ENCODE measurements around the gene VCX.

DNA sequence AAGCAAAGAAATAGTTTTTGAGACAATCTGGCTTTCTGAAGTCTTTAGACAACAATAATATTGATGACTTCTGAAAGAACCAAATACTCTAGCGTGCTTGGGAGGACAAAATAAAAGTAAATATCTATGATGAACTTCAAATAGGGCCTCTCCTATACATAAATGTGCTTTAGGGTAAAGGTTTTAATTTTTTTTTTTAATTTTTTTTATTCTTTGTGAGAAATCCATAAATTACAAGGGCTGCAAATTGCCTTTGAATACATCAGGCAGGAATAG lies 418.7 kb downstream of the NLGN4X start:
- PRO-cap: no peak
- RAMPAGE, long total RNA, 4 experiments: no peak in any of the 4 experiments

DNA sequence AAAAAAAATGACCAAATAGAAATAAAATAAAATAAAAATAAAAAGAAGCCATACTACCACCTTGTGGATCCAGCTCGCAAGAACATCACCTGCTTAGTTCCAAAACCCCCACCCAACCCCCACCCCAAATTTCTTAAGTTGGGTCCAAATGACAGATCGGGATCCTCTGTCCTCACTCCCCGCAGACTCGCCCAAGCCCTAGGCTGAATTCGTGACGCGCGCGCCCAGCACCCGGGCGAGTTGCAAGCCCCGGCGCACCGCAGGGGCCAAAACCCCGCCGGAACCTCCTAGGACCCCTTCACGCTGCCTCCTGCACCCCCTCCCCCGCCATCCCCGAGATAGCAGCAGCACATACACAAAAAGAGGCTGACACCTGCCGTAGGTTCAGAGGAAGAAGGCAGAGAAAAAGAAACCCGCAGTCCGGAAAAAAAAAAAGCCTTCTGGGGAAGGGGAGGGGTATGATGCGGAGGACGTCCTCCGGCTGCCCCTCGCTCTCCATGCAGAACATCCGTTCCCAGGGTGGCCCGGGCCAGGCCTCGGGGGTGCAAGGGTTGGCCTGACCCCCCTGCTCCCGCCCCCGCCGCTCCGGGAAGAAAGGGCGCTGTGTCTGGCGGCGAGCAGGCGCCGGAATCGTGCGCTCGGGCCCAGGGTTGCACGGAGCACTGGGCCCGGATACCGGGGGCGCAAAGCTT lies 2.6 kb downstream of the NLGN4X start:
- PRO-cap: bidirectional peak, plus-strand start at position 594 of the sequence, minus-strand start at position 499 of the sequence
- RAMPAGE, long total RNA, 4 experiments: no peak in any of the 4 experiments

GRCh38 chrX:6778748-6779278 lies 243.9 kb upstream of the VCX3A start:
- PRO-cap: no peak
- RAMPAGE, long total RNA, 4 experiments: no peak in any of the 4 experiments

- PRO-cap: no peak
- RAMPAGE, long total RNA, 4 experiments: no peak in any of the 4 experiments
Observed at GRCh38 chrX:6931535-6931987, 216.0 kb upstream of the STS start.

DNA sequence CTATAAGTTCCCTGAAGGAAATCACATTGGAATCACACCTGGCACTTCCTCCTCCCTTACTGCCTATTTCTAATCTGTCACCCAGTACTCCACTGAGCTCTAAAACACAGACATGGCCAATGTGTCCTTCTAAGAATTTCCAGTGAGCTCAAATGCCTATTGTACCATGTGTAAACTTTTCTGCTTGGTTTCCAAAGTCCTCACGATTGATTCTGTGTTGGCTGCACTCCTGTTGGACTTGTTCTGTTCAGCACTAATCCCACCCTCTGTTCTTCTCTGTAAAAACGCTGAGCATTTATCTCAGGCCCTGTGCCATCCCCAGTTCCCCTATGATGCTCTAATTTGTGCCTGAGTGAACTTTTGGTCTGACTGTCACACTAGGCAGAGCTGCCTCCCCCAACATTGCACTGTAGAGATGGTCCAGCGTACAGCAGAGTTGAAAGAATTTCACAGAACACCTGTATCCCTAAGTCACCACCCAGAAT lies 76.2 kb upstream of the STS start:
- PRO-cap: no peak
- RAMPAGE, long total RNA, 4 experiments: no peak in any of the 4 experiments

- PRO-cap: no peak
- RAMPAGE, long total RNA, 4 experiments: no peak in any of the 4 experiments
Observed at GRCh38 chrX:7108919-7109833, 38.3 kb upstream of the STS start.

DNA sequence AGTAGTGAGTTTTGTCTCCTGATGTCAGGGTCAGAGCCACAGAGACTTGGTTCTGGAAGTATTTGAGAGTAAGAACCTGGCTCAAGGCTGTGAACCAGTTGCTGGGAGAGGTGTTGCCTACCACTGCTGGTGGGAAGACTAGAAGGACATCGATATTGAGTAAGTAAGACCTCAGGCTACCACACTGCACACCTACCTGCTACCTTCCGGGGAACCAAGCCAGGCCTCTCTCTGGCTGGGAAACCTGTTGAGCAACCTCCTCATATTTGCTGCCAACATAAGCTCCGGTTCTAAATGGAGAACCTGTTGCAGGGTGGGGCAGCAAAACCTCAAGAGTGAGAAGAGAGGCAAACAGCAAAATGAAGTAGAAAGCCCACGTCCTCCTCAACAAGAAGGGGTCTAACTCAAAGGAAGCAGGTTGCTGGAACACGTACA lies 104.2 kb upstream of the PUDP start:
- PRO-cap: no peak
- RAMPAGE, long total RNA, 4 experiments: start-site peak on the plus strand in 1 of 4 experiments, centred at position 60 of the sequence, 6 reads per replicate

GRCh38 chrX:7831350-7831573 lies 11.7 kb upstream of the VCX start:
- PRO-cap: no peak
- RAMPAGE, long total RNA, 4 experiments: no peak in any of the 4 experiments

GRCh38 chrX:7842864-7843410 lies at the start of gene VCX:
Gene VCX, plus strand, starts transcription at chrX:7843171.
- PRO-cap: no peak
- RAMPAGE, long total RNA, 4 experiments: no peak in any of the 4 experiments

DNA sequence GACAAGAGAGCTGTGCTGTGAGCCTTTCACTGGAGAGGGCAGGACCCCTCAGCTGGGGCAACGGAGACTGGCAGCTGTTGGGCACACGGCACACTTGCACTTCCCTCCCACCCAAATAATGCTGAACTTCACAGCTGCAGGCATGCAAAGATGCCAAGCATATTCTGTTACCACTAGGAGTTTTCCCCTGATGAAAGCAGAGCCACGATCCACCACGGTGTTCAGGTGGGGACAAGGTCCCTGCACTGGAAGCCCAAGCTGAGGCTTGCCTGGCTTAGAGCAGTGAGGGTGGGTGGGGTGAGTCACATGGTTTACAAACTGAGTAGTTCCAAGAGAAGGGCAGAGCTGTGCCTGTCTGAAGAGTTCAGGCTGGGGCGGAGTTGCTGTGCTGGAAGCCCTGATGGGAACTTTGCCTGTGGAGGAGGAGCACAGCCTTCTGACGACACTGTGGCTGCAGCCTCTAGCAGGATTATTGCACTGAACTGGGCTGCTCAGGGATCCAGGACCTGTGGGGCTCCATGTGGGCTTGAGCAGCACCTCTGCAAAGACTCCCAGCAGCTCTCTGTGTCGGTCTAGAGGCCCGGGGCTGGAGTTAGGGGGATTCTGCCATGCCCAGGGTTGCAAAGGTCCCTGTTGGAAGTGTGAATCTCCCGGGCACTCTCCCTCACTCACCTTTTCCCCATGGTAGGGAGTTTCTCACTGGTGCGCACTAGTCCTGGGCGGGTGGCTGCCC lies 45.4 kb downstream of the FAM9B start:
- PRO-cap: no peak
- RAMPAGE, long total RNA, 4 experiments: no peak in any of the 4 experiments

DNA sequence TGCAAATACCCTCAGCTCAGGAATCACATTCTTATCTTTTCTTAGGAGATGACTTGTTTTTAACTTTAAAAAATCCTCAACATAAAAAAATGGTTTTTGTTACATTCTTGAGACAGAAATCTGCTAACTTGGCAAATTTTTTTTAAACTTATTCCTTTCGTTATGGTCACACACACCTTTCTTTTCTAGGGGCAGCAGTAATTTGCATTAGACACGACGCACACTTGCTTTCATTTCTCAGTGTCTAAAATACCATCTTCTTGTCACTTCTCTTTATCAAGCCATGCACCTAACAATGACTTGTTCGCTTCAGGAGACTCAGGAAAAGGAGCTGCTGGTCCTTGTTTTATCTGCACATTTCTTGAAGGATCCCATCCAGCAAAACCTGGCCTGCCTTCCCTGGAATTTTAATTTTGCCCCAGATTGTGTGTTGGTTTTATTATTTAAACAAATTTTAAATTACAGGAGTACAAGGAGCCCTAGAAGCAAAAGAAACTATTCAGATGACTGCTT lies 112.6 kb upstream of the TBL1X start:
- PRO-cap: no peak
- RAMPAGE, long total RNA, 4 experiments: no peak in any of the 4 experiments

DNA sequence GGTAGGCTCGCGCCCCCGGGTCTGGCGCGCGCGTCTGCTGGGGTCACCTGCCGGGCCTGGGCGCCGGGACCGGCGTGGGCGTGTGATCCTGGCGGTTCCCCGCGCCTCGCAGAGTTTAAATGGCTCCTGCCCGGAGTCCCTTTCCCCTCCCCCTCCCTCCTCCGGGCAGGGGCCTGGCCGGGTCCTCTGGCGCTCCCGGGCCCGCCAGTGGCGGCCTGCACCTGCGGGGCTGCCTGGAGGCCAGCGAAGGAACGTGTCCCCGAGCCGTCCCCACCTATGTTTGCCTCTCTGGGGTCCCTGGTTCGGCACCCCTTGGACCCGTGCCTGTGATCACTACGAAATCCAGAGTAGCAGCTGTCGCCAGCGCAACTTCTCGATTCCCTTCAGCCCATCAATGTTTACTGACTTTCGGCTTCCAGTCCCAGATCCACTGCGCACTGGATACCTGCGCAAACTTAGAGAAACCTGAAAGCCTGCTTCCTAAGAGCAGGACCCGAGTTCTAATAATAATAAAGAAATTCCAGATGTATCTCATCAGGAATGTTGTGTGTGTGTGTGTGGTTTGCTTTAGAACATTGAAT lies 656 bp downstream of the SHROOM2 start:
- PRO-cap: unidirectional peak, minus-strand start at position 383 of the sequence
- RAMPAGE, long total RNA, 4 experiments: no peak in any of the 4 experiments

DNA sequence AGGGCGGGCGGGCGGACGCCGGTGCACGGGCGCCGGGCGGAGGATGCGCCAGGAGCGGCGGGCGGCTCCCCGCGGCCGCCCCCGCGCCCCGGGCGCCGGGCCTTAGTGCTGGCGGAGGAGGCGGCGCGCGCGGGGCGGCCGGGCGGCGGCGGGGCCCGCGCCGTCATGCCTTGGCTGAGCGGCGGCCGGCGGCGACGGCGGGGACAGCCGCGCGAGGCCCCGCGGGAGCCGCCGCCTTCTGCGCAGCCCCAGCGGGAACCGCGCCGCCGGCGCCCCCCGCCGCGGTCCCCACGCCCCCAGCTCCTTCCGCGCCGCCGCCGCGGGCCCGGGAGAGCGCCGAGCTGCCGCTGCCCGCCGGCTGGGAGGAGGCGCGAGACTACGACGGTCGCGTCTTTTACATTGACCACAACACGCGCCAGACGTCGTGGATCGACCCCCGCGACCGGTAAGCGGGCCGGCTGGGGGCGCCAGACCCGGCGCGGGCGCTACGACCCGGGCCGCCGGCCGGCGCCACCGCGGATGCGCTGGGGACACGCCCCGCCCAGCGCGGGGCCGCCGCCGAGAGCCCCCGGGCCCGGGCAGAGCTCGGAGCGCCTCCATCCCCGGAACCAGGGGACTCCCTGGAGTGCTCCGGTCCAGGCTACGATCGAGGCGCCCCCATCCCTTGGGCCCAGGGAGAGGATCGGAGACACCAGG lies 48.4 kb downstream of the CLDN34 start:
- PRO-cap: unidirectional peak, plus-strand start at position 105 of the sequence
- RAMPAGE, long total RNA, 4 experiments: no peak in any of the 4 experiments

GRCh38 chrX:10090428-10091040 lies 66.2 kb upstream of the CLCN4 start:
- PRO-cap: no peak
- RAMPAGE, long total RNA, 4 experiments: no peak in any of the 4 experiments

DNA sequence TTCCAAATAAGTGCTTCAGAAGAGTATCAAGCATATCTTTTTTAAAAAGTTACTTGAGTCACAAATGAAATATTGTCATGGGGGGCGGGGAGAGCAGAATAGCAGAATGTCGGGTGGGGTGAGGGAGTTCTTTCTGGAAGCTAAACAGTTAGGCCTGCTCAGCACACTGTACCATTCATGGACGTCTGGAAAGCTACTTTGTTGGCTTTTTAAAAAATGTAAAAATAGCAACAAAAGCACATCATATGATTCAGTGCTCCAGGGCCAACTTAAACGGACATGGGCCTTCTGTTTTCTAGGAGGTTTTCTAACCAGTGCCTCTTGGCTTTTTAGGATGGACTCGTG lies 57.4 kb upstream of the CLCN4 start:
- PRO-cap: no peak
- RAMPAGE, long total RNA, 4 experiments: no peak in any of the 4 experiments

GRCh38 chrX:10100836-10101562 lies 55.8 kb upstream of the CLCN4 start:
- PRO-cap: no peak
- RAMPAGE, long total RNA, 4 experiments: no peak in any of the 4 experiments

GRCh38 chrX:10175414-10176009 lies 18.7 kb downstream of the CLCN4 start:
- PRO-cap: no peak
- RAMPAGE, long total RNA, 4 experiments: no peak in any of the 4 experiments

- PRO-cap: no peak
- RAMPAGE, long total RNA, 4 experiments: no peak in any of the 4 experiments
Observed at GRCh38 chrX:10615982-10616346, 4.4 kb downstream of the MID1 start.

DNA sequence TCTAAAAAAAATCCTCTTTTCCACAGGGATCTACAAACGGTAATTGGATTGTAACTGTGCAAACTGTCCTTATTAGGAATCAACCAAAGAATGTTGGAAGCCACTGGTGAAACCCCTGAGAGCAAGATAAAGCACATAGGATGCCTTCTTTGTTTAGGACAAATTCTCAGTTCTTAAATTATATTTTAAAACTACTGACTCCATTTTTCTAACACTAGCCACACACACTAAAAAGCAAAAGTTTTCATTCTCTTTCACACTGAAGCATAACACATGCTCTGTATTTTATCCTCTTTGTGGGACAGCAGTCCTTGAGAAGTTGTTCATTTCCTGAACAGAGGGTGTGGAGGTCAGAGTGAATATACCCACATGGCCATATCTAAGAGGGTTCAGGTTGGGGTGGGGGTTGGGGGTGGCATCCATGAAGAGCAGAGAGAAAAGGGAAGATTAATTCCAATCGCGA lies 27.0 kb upstream of the AMELX start:
- PRO-cap: no peak
- RAMPAGE, long total RNA, 4 experiments: no peak in any of the 4 experiments

GRCh38 chrX:11295165-11295982 lies 2.2 kb downstream of the AMELX start:
- PRO-cap: no peak
- RAMPAGE, long total RNA, 4 experiments: no peak in any of the 4 experiments